Bronchus fibroblast of lung (primary cell): Measurements from ENCODE around the gene MBP.

DNA sequence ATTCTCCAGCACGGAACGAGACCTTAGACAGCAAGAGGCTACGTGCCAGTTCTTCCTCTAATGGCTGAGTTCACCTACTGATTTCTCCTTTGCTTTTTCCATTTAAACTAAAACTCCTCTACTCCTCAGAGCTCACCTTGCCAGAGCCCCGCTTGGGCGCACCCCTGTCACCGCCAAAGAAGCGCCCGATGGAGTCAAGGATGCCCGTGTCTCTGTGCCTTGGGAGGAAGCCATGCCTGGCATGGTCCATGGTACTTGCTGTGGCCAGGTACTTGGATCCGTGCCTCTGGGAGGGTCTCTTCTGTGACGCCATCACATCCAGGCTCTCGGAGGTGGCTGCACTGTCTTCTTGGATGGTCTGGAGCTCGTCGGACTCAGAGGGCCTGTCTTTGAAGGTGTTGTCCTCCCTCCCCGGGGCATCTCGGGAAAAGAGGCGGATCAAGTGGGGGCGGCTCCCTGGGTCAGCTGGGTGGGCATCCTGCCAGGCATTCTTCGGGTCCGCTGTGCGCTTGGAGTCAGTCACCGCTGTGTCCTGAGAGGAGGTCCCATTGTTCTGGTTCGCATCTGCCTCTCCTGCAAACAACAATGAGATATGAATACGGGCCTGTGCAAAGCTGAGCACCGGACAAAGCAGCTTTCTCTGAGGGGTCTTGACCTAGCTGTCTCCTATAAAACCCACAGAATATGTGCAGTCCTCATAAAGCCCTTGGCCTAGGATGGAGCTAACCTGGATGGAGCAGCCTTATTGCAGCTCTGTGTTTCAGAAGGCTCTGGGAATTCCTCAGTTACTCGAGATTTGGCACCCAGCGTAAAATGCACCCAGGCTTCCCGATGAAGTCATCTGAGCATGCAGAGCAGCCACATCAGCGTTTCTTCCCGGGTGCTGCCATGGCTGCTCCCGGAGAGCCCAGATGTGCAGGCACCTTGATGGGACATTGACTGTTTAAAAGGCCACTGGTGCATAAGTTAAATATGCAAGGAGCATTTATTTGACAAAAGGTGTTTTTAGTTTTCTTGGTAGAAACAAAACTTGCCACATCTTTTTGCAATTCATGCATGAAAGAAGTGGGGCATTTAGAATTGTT lies 115.5 kb downstream of the MBP start:
- RAMPAGE, long total RNA, result no peak

- RAMPAGE, long total RNA, result no peak
Measured at GRCh38 chr18:77062153-77063173, 70.1 kb downstream of the MBP start.

DNA sequence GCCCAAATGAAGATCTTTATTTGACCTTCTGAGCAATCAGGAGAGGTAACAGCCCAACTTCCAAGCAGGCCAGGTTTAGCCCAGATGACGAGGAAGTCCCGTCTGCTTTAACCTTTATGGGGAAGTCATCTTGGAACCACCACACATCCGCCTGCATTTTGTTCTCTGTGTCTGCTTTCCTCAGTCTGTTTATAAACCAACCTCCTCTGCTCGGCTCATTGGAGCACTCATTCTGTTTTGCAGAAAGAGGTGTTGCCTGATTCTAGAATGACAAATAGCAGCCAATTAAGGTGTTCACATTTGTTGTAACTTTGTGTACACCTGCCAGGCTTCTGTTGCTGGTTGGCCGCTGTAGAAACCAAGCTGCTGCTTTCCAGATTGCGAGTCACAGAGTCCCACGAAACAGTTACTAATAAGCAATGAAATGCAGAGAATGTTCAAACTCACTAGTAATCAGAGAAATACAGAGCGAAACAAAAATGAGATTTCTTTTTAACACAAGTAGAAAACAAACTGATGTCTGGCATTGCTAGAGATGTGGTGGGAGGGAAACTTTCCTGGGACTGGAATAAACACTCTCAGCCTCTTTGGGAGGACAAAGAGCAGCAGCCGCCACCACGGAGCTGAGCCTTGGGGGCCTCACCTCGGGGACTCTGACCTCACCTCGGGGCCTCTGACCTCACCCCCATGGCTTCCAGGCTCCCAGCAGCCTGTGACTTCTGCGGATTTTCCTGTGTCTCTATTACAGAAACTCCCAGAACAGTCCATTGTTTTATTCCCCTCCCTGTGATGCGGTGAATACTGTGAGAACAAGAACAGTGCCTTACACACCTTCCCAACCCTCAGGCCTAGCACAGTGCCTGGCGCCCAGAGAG lies 64.0 kb downstream of the MBP start:
- RAMPAGE, long total RNA, result no peak

DNA sequence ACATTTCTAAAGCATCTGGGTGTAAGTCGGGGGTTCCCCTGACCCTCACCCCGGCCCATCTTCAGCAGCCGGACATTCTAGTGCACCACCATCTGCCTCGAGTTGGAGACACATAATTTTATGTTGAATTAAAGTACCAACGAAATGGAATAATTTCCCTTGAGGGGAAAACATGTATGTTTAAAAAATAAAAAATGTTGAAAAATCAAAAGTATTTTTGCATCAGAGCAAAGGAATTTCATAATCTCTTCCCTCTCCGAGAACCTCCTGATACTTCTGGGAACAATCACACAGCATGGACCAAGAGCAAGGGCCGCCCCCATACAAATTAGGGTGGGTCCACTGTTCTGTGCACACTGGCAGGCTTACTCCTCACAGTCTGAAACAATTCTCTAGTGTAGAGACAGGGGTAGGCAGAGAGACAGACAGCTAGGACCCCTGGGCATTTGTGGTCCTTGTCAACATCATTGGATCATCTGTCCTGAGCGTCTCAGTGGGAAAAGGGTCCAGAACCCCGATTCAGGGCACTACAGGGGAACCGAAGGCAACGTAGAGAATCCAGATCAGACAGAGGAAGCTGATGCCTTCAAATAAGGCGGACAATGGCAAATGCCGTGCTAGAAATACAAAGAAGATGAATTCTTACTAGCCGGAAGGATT lies 29.1 kb downstream of the MBP start:
- RAMPAGE, long total RNA, result no peak

- RAMPAGE, long total RNA, result no peak
Measured at GRCh38 chr18:77118758-77119280, 13.8 kb downstream of the MBP start.

DNA sequence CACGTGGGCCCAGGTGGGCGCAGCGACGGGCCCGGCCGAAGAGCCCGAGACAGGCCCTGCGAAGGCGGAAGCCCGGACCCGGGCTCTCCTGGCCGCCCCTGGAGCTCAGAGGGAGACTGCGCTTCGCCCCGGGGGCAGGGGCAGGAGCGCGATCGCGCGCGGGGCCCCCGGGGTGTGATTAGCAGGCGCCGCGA lies 822 bp downstream of the MBP start:
- RAMPAGE, long total RNA, result no peak

DNA sequence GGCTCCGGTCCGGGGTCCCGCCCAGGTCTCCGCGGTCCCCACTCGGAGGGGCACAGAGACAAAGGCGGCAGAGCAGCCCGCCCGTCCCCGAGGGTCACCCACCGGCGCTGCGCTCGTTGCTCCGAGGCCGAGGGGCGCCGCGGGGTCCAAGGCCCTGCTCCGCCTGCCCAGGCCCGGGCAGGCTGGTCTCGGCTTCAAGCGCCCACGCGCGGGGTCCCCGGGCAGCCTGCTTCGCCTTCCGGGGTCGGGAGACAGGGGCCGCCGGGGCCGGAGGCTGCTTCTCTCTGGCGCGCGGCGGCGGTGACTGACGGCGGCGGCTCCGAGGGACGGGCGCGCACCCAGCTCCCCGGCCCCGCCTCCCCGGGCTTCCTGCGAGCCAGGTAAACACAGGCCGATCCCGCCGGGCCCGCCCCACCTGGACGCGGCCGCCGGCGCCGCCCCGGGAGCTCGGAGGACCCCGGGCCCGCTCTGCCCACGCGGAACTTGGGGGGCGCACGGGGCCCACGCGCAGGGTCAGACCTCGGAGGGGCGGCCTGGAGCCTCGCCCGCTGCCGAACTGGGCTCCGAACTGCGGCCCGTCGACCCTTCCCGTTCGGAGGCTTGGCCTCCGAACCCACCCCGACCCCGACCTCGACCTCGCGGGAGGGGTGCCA lies at the start of gene MBP:
MBP (minus strand) TSS at position 306 of the 653 bp plus-strand sequence.
- RAMPAGE, long total RNA, result no peak

DNA sequence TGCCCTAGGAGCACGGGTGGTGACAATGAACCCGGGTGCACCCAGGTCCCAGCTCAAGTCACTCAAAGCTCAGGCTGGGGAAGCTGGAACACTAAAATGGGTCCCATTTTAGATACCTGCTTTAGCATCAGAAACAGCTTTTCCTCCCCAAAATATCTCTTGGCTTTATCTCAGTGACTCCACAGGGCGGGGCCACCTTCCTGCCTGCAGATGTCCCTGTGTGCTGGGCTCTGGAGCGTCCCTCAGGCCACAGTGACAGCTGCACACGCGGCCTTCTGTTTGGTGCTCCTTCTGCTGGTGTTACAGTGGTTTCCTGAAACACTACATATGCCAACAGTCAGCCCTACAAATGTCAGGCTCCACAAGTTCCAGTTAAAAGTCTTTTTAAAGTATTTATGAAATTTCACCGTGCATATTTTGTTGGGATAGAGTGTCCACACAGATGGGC lies 1.5 kb upstream of the MBP start:
- RAMPAGE, long total RNA, result no peak

DNA sequence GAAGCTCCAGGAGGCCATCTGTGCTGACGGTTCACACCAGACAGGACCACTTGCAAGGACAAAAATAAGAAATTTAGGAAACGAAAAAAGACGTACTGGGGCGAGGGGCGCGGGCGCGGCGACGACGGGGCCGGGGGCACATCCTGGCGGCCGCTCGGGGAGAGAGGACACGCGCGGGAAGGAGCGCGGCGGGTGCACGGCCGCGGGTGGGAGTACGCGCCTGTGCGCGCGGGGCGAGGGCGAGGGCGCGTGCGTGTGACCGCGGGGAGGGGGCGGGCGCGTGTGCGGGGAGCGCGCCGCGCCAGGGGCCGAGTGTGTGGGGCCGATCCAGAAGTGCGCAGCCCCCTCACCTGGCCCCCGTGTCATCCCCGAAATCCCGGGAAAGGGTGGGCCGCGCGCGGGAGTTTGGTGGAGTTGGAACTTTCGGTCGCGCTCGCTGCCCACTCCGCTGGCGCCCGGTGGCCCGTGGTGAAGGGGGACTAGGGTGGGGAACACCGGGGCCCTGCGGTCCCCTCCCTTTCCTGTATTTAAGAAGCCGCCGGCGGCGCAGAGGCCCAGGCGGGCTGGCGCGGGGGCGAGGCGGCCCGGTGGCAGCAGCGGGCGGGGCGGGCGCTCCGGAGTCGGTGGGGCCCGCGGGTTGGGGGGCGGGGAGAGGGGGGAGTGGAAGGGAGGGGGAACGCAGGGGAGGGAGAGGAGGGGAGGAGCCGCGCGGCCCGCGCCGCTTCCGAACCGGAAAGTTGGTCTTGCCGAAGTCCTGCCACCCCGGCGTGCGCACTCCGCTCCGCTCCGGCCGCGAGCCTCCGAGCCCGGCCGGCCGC lies 719 bp upstream of the SALL3 start:
- RAMPAGE, long total RNA, result no peak

DNA sequence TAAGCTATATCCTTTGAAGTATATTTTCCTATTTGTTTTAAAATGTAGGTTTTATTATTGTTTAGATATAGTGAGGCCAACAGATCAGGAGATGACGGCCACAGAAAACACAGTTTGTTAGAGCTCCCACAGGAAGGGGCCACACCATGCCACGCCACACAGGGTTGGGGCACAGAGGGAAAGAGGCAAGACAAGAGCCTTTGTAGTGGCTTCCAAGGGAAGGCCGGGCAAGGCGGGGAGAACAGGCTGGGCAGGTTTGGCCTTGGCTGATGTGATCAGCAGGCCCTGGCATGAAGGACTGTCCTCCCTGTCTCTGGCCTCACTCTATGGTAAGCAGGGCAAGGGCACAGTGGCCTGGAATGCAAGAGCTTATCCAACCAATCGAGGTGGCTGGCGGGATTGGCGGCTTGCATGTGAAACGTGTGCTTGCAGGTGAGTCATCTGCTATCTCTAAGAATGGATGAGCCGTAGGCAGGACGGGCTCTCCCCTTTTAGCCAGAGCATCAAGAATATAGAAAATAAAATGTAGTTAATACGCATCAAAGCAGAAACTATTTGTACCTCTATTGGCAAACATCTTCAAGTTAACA lies 6.4 kb upstream of the ATP9B start:
- RAMPAGE, long total RNA, result no peak

DNA sequence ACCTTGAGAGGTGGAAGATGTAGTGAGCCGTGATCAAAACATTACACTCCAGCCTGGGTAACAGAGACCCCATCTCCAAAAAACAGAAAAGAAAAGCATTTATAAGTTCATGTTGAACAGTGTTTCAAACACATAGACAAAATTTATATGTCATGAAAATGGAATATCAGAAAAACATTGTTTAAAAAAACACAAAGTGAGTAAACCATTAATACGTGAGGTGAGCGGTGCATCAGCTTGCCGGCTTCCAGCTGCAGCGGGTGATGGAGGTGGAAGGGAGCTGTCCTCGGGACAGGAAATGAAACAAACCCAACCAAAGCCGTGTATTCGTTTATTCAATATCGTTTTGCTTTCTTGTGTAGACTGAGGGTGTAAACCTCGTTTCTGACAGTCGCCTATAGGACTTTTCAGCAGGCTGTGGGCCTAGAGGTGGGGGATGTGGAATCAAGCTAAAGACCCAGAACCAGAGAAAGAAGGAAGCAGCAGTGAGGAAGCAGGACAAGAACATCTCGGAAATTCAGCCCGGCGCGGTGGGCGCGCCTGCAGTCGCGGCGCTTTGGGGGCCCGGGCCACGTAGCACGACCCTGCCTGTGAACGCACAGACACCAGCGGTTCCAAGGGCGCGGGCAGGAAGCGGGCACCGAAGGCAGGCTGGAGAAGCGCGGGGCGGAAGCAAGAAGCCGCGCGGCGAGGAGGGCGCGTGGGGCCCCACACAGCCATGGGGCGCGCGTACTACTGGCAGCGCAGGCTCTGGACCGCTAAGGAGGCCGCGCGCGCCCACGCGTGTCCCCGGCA lies 868 bp upstream of the ATP9B start:
- RAMPAGE, long total RNA, result no peak

DNA sequence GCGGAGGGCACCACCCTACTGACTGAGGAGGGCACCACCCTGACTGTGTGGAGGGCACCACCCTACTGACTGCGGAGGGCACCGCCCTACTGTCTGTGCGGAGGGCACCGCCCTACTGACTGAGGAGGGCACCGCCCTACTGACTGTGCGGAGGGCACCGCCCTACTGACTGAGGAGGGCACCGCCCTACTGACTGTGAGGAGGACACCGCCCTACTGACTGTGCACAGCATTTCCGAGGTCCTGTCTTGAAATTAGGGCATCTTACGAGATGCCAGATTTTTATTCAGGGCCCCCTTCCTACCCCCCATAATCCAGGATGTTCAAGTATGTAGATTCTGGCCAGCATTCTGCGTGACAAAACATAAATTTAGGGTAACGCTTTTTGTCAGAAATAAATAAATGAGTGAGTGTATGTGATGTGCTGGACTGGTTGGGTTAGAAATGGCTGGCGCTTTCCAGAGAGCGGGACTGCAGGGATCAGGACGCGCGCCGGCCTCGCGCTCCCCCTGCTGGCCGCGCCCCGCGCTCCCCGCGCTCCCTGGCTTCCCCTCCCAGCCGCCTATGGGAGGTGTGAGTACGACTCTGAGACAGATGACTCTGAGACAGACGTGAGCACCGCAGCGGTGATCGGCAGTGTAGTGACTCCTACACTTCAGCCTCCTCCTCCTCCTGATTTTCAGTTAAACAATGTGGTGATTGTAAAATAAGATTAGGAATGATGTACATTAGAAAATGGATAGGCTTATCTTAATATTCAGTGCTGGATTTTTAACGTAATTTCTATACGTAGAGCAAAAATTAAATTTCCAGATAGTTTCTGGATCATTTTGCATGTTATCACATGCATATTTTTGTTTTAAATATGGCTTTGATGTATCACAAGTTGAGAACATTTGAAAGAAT lies 149.3 kb upstream of the NFATC1 start:
- RAMPAGE, long total RNA, result no peak

GRCh38 chr18:79393290-79393584 lies 2.5 kb upstream of the NFATC1 start:
- RAMPAGE, long total RNA, result no peak

DNA sequence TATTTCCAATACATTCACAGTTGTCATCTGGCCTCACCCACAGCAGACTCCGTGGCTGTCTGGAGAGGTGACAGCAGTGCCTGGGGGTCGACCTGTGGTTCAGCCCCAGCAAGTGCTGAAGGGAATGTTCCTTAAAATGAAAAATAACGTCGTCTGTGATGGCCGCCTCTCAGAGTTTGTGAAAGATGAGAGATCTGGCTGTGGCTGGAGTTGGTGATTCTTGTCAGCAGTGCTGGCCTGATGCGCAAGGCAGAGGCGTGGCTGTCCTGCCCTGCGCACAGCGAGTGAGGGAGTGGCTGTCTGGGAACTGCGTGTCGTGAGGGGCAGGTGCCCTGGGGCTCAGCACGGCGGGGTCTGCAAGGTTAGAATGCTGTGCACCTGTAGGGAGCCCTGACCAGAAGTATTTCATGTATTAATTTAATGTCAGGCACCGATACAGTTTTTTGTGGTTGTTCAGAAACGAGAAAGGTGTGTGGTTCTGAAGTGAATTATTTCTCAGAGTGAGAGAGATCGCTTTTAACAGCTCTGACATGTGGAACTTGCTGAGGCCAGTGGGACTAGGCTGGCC lies 8.8 kb downstream of the NFATC1 start:
- RAMPAGE, long total RNA, result no peak

DNA sequence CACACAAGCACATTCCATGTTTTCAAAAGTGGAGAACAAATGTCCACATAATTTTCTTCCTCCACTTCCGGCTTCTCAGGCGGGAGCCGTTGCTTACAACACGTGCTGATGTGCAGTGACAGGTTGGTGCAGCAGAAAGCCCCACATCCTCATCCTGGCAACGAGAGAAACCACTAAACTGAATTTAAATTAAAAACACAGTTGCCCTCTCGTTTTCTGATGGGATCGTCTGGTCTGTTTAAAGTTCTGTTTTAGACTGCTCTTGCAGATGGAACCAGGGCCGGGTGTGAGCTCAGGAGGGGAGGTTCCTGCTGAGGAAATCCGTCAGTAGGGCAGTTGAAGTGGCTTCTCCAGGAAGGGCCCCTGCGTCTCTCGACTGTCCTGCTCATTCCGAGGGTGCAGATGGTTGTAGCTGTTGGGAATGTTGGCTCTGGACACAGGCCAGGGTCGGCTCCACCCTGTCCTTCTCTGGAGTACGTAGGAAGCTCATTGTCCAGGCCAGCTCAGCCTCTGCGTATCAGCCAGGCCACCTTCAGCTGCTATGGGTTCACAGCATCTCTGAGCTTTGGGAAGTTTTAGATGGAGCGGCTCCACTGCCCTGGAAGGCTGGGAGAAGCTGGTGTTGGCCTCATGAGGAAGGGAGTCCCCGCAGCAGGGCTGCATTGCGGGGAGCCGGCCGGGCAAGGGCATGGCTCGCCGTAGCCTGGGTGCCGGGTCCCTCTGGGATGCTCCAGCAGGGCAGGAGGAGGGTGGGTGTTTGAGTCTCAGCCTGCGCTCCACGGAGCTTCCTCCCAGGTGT lies 58.3 kb downstream of the NFATC1 start:
- RAMPAGE, long total RNA, result no peak

GRCh38 chr18:79464871-79466183 lies 69.6 kb downstream of the NFATC1 start:
- RAMPAGE, long total RNA, result no peak

DNA sequence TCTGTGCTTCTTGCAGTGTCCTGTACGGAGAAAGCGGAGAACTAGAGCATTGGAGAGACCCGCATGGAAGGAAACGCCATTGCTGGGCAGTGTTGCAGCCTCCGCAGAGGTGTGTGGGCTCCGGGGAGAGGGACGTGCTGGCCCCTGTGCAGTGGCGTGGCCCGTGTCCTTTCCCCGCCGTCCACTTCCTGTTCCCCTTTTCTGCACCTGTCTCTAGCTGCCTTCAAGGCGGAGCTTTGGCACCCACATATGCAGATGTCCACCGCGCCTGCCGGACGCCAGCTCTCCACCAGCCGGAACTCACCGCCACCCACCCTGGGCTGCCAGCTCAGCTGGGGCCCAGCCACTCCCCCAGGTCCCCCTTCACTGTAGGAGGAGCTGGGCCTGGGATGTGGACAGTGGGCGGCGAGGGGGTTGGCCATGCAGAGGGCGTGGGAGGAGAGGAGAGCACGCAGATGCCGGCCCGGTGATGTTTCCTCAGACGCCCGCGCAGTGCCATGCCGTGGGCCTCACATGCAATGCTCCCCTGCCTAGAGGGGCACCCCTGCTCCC lies 113.4 kb downstream of the NFATC1 start:
- RAMPAGE, long total RNA, result no peak

GRCh38 chr18:79679967-79680334 lies 348 bp downstream of the CTDP1 start:
- RAMPAGE, long total RNA, result no peak

GRCh38 chr18:79711204-79711403 lies 31.5 kb downstream of the CTDP1 start:
- RAMPAGE, long total RNA, result no peak

GRCh38 chr18:79713420-79713685 lies 33.8 kb downstream of the CTDP1 start:
- RAMPAGE, long total RNA, result no peak